Measurements from ENCODE around the gene VTI1B.

DNA sequence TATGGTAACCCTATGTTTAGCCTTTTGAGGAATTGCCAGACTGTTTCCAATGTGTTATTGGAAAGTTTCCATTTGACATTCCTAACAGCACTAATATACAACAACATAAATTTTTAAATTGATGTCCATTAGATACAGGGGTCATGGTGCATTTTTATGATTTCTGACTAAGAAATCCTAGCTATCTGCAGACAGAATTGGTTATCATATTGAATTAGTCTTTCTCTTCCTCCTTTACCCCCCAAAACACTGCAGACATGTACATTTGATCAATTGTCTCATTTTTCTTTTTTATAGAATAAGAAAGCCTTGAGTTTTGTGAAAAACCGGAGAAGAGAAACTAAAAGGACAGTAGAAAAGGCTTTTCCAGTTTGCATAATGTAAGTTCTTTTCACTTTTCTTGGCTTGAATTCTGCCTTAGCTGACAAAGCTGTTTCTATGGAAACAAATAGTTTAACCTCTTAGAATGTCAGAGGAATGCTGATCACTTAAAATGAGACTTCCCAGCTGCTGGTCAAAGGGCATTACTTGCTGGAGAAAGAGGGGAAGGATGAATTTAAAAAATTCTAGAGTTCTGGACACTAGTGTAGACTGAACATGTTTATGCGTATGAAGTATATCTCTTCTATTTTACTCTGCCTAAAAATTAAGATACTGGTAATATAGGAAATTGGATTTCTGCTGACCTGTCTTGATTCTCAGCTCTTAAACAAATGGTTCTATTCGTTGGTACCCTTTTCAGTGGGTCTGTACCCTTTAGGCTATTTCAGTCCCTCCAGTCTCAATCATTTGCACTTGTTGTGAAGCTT is 28.4 kb downstream of the PALS1 start:
- PRO-cap, result no peak
- RAMPAGE, long total RNA, 4 experiments, result no peak in any of the 4 experiments

- PRO-cap, result no peak
- RAMPAGE, long total RNA, 4 experiments, result no peak in any of the 4 experiments
Measured at GRCh38 chr14:67358802-67359274, 766 bp downstream of the ATP6V1D start.

GRCh38 chr14:67464423-67464896 is 24.1 kb downstream of the TMEM229B start:
- PRO-cap, result no peak
- RAMPAGE, long total RNA, 4 experiments, result no peak in any of the 4 experiments

DNA sequence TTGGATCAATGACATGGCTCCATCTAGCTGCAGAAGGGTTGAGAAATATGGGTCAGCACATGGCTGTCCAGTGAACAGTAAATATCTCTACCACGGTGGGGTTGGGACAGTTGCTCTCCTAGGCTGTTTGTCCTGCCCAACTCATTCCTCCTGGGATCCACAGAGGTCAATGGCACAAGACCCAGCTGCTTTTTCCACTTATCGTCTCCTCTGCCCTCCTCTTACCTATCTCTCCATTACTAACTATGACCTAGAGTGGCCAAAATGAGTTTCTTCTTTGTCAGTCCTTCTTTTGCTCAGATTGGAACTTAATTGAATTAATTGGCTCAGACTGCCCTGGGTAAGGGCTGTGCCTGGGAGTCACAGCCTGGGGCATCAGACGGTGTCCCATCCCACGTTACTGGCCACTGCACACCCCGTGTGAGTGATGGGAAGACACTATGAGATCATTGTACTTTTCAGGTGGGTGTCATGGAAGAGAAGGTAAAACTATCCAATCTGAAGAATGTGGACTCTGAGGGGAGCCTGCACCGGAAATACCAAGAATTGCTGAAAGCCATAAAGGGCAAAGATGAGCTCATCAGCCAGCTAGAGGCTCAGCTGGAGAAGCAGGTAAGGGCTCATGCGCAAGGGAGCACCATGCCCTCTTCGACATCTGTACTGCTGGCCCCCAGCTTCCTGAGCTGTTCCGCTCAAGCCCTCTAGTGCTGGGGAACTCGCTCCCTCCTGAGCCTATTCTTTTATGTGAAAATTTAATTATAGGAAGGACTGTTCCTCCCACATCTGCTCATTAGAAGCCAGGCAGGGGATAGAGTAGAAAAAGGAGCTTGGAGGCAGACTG is 23.9 kb downstream of the PLEKHH1 start:
- PRO-cap, result no peak
- RAMPAGE, long total RNA, 4 experiments, result no peak in any of the 4 experiments

DNA sequence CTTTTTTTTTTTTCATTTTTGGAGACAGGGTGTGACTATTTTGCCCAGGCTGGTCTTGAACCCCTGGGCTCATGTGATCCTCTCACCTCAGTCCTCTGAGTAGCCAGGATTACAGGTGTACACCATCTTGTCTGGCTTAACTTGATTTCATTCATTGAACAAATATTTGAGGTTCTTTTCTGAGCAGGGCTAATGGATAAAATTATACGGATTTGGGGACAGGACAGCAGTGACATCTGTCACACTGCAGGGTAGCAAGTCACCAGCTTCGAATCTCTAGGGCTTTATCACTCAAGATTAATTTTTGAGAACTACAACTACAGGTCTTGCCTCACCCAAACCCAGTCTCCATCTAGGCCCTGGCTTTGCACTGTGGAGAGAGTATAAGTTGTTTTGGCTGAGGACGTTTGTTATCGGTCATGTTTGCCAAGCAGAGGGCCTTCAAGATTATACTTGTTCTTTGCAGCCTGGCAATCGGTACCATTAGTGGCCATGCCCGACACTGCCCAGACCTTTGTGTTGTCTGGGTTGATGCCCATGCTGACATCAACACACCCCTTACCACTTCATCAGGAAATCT is 25.5 kb downstream of the ARG2 start:
- PRO-cap, result no peak
- RAMPAGE, long total RNA, 4 experiments, result no peak in any of the 4 experiments

DNA sequence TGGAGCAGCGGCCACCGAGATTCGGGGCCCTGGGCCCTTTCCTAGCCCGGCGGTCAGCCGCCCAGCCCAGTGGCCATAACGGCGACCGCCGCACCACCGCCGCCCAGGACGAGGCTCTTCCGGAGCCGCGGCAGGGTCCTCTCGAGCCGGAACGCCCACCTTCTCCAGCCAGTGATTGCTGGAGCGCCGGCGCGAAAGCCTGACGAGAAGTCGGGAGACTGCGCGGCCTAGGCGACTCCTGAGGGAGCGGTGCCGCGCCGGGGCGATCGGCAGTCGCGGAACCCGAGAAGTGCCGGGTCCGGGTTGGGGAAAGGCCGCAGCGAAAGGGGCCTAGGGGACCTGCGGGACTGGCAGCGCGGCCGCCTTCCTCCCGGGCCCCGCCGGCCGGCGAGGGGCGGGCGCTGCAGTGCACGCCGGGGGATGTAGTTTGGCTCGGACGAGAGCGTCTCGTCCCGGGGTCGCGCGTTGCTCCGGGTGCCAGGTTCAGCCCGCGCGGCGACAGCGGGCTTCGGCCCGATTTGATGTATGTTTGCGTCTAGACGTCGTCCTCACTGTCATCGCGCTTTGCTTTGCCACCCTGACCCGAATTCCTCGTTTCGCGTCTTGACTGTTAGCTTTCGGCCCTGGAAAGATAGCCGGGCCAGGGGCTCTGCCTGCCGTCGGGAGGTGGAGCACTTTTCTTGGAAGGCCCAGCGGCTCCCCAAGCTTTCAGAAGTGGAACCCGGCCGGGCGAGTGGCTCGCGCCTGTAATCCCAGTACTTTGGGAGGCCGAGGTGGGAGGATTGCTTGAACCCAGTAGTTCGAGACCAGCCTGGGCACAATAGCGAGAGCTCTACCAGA is at the start of gene VTI1B:
VTI1B (minus strand) TSS at position 129 of the 840 bp plus-strand sequence.
- PRO-cap, result bidirectional peak, plus-strand start at position 450 of the sequence, minus-strand start at position 129 of the sequence
- RAMPAGE, long total RNA, 4 experiments, result start-site peak on the minus strand in 4 of 4 experiments, centred at positions 106 to 117 of the sequence, 3,840 to 6,543 reads per replicate

GRCh38 chr14:67692850-67693585 is 2.5 kb downstream of the RDH11 start:
- PRO-cap, result no peak
- RAMPAGE, long total RNA, 4 experiments, result no peak in any of the 4 experiments

DNA sequence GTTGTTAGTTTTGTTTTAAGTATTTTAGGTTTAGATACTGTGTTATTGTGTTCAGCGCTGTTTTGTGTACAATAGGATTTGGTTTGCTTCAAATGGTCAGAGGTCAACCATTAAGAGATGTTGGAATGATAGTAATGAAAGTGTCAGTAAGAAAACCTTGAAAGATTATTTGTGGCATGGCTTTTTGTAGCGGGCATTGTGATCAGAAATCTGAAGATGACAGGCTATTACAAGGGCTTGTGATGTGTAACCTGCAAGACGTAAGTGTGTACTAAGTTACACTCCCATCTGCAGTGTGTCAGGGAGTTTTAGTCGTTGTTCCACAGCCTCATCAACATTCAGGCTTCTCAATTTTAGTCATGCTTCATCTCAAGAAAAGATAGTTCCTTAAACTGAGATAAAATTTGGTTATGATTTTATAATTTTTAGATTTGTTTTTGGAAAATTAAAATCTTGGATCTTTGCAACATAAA is 68.1 kb downstream of the RAD51B start:
- PRO-cap, result no peak
- RAMPAGE, long total RNA, 4 experiments, result no peak in any of the 4 experiments

DNA sequence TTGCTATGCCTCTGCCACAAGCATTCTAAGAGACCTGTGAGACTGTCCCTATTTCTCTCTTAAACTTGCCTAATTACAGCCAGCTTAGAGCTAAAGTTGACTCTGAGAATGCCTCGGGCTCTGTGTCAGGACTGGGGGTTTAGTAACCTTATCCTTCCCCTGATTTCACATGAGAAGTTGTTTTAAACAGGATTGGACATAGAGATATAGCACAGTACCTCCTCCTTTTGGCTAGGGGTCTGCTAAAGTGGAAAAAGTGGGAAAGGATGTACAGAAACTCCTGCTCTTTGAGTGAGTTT is 121.9 kb downstream of the RAD51B start:
- PRO-cap, result no peak
- RAMPAGE, long total RNA, 4 experiments, result no peak in any of the 4 experiments

- PRO-cap, result no peak
- RAMPAGE, long total RNA, 4 experiments, result no peak in any of the 4 experiments
Measured at GRCh38 chr14:67962473-67962752, 142.8 kb downstream of the RAD51B start.

DNA sequence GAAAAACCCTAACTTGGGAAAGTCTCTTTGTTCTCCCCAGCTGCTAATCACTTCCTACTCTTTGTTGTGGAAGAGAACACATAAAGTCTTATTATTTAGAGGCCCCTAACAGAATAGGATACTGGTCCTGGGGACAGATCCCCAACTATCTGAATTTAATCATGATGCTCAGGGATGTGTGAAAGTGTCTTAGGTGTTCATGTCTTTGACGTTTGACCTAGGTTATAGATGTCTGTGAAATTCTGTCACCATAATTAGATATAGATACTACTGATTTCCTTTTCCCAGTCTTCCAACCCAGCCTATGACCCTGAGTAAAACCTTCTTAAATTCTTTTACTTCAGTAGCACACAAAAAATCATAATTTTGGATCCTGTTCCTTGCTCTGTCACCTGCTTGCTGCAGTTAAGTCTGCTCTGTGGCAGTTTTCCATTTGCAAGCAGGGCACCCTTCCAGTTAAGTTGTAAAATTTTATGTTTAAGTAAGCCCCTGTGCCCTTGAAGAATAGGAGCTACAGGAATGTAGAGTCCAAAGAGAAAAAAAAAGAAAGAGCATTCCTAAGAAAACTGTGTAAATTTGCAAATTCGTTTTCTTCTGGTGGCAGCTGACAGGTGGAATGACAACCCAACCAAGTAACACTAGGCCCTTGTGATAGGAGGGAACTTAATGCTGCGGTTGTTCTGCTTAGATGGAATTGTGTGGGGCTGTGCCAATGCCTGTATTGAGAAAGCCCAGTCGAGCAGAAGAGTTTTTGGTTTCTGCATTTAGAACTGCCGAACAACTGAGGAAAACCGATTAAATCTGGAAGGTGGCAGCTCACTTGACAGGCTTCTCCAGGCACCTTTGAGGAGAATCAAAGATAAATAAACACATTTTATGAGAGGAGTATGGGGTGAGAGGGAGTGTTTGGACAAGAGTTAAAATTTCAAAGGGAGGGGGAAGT is 279.8 kb downstream of the RAD51B start:
- PRO-cap, result no peak
- RAMPAGE, long total RNA, 4 experiments, result no peak in any of the 4 experiments

- PRO-cap, result no peak
- RAMPAGE, long total RNA, 4 experiments, result no peak in any of the 4 experiments
Measured at GRCh38 chr14:68147313-68147658, 327.7 kb downstream of the RAD51B start.

GRCh38 chr14:68230901-68231323 is 411.3 kb downstream of the RAD51B start:
- PRO-cap, result no peak
- RAMPAGE, long total RNA, 4 experiments, result no peak in any of the 4 experiments

DNA sequence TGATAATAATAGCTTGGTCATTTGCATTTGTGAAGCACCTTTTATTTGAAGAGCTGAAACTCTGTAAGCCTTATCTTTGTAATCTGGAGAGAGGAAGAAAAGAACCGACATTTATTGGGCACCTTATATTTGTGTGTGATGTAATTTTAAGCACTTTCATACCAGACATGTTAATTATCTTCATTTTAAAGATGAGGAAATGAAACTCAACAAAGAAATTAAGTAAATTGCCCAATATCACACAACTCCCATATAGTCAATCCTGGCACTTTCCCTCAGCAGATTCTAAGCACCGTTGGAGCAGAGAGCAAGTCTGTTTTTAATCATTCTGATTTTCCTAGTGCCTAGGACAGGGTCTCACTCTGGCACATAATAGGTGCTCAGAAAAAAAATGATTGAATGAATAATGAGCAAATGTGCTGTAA is 419.0 kb downstream of the ZFP36L1 start:
- PRO-cap, result no peak
- RAMPAGE, long total RNA, 4 experiments, result no peak in any of the 4 experiments

DNA sequence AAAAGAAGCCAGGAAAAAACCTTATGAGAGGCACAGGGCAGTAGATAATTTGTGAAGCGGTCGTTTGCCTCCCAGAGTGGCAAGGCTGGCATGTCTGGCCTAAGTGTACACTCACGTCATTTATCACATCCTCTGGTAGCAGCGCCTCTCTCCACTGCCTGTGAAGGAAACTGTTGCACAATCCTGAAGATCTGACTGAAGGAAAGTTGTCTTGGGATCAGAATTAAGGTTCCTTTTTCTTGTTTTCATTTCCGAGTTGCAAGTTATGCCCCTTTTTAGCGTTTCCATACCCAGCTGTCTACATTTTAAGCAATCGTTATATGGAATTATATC is 408.5 kb downstream of the ZFP36L1 start:
- PRO-cap, result unidirectional peak, minus-strand start at position 78 of the sequence; unidirectional peak, minus-strand start at position 125 of the sequence
- RAMPAGE, long total RNA, 4 experiments, result no peak in any of the 4 experiments

GRCh38 chr14:68391540-68391954 is 401.3 kb downstream of the ZFP36L1 start:
- PRO-cap, result unidirectional peak, plus-strand start at chr14:68391842
- RAMPAGE, long total RNA, 4 experiments, result no peak in any of the 4 experiments

DNA sequence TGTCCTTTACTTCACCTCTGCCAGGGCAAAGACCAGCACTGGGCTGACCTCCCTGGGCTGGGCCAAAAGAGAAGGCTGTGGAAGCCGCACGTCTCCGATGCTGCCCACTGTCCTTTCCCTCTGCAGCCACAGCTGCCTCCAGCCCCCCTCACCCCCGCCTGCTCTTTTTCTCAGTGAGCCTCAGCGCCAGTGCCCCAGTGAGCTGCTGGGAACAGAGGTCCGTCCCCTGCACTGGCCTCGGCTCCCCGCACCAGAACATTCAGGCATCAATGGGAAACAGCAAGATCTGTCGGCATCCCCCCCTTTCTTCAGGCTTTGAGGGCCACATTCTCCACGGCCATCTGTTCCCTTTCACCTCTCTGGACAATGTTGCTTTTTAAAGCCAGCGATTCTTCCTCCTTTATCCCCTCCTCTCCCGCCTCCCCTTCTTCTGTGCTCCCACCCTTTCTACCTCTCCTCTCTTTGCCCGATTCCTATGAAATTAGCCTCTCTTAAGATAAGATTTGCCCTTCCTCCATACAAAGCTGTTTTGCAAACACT is 398.0 kb downstream of the ZFP36L1 start:
- PRO-cap, result no peak
- RAMPAGE, long total RNA, 4 experiments, result no peak in any of the 4 experiments

DNA sequence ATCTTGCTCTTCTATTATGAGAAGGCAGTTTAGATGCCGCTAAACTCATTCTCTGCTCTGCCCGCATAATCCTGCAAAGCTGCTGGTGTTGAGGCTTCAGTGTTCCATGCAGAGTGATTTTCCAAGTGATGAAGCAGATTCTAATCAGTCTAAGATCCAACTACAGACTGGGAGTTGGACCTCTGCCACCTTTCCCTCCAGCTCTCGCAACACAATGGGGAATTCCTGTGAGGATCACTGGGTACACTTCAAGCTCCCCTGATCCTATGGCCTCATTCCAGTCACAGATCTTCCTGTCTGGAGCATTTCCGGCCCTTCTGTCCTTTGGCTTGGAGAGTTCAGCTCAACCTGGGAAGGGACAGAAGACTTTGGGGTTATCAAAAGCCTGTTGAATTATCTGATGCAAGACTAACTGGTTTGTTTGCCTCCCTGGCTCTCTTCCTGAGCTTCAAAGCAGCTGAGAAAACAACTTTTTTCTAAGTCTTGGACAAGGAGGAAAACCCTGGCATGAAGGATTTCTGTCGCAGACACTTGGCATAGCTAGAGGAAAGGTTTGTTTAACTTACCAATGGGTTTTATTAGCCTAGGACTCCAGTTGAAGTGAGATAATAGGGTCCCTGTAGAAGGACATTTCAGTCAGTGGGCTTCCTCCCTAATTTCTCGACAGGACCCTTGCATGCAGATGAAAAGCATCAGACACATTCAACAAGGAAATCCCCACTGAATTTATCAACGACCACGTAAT is 333.8 kb downstream of the ZFP36L1 start:
- PRO-cap, result no peak
- RAMPAGE, long total RNA, 4 experiments, result no peak in any of the 4 experiments

- PRO-cap, result no peak
- RAMPAGE, long total RNA, 4 experiments, result no peak in any of the 4 experiments
Measured at GRCh38 chr14:68521313-68521804, 271.5 kb downstream of the ZFP36L1 start.

DNA sequence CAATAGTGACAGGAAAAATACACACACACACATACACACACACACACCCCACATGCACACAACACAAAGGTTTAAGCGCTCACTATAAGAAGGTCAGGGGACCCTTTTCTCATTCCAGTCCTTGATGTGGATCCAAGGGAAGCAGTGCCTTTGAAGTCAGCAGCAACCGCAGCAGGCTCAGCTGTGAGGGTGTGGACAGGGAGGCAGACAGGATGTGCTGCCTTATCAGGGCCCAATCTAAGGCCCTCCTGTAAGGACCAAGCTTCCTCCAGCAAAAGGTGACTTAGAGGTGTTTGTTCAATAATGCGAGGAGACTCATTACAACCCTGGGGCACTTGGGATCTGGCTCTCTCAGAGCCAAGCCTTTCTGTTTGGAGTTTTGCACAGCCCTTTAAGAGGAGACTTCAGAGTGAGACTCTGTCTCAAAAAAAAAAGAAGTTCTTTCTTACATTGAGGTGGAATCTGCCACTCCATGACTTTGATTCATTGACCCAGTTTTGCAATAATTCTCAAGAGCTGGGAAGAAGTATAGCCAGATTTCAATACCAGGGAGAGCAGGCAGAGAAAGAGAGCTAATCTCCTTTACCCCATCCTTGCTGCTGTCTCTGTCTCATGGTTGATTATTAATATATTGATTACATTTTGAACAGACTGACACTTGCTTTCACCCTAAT is 227.7 kb downstream of the ZFP36L1 start:
- PRO-cap, result no peak
- RAMPAGE, long total RNA, 4 experiments, result no peak in any of the 4 experiments